ENCODE results near the genes SVOPL, ATP6V0A4 and KIAA1549.

DNA sequence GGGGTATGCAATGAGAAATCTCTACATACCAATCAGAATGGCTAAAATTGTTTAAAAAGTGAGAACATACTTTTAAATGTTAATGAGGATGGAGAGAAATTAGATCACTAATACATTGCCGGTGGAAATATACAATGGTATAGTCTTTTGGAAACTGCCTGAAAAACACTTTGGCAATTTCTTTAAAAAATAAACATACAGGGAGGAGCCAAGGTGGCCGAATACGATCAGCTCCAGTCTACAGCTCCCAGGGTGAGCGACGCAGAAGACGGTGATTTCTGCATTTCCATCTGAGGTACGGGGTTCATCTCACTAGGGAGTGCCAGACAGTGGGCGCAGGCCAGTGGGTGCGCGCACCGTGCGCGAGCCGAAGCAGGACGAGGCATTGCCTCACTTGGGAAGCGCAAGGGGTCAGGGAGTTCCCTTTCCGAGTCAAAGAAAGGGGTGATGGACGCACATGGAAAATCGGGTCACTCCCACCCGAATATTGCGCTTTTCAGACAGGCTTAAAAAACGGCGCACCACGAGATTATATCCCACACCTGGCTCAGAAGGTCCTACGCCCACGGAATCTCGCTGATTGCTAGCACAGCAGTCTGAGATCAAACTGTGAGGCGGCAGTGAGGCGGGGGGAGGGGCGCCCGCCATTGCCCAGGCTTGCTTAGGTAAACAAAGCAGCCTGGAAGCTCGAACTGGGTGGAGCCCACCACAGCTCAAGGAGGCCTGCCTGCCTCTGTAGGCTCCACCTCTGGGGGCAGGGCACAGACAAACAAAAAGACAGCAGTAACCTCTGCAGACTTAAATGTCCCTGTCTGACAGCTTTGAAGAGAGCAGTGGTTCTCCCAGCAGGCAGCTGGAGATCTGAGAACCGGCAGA lies 37.2 kb upstream of the CHRM2 start:
- PRO-cap, result unidirectional peak, plus-strand start at position 226 of the sequence

DNA sequence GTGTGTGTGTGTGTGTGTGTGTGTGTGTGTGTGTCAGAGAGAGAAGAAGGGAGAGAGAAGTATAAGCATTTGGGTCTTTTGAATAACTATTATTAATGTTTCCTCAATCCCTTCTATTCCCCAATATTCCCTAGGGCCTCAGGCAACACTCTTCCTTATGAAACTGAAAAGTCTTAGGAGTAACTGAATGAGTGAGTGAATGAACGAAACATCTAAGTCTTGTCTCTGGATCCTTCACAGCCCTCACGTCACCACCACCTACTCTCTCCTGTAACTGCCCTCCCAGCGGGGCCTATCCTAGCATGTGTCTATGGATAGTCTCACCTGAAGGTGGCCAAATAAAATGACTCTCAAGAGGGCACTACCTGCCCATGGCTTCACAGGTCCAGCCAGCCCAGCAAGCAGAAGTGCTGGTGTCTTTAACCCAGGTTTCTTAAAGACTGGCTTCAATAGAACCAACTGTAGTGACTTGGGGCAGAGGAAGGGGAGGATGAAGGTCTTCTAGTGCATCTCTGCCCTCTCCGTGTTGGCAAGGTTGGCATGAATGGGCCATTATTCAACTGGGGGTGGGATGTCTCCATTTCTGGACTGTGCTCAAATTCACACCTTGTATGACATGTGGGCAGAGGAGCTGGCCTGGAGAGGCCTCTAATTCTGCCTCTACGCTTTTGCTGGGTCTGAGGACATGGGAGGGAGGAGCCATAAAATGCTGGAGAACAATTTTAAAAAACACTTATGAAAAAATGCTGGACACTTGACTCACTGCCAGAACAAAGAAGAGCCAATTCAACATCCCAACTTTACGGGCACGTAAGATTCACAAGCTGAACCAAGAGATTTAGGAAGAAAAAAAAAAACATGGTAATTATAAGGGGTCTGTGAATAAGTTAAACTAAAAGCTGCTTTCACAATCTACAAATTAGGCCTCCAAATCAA lies 29.8 kb upstream of the DGKI start:
- PRO-cap, result no peak

GRCh38 chr7:137943945-137944777 lies 57.7 kb downstream of the CREB3L2 start:
- PRO-cap, result no peak

- PRO-cap, result no peak
Observed at GRCh38 chr7:137957763-137958374, 44.0 kb downstream of the CREB3L2 start.

GRCh38 chr7:138701079-138701764 lies at the start of gene SVOPL:
TSS of gene SVOPL (minus strand) at chr7:138701362.
- PRO-cap, result no peak

DNA sequence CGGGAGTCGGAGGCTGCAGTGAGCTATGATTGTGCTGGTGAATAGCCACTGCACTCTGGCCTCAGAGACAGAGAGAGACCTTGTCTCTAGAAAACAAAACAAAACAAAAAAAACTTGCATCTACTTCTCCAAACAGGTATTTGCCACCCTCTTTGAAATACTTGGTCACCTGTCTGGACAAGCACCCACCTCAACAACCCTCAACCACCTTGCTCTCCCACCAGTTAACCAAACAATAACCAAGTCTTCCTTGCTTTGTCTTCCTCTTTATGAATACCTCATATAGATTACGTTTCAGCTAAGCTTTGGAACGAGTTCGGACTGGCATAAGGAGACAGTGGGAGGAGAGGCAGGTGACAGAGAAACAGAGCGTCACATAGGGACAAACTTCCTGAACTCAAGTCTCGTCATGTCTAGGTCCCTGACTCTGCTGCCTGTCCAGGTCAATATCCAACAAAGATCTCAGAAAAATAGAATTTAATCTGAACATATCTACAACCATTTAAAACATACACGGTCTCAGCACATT lies 26.1 kb upstream of the SVOPL start:
- PRO-cap, result no peak

DNA sequence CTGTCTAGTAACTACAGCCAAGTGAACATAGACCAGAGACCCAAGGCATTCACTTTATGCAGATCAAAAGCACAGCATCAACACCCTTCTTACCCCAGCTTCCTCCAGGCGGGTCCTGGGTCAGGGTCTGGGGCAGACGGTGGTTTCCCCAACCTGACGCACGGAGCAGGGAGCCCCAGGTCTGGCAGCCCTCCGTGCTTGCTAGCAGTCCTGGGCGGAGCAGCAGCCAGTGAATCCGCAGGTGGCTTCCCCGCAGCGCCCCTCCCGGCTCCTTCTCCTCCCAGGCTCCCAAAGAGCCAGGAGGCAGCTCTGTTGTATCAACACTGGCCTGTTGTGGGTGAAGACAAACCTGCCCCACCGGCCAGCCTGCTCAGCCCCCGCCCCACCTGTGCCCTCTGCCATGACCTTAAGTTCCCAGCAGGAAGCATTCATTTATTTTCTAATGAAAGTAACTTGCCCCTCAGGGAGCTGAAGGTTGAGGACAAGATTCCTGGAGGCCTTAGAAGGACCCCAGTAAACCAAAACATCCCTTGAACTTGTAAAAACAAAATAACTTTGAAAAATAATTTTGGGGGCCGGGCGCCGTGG lies 24.0 kb upstream of the TMEM213 start:
- PRO-cap, result no peak

- PRO-cap, result no peak
Observed at GRCh38 chr7:138797714-138798507, at the start of gene ATP6V0A4. TSS of gene ATP6V0A4 (minus strand) at chr7:138798196.

DNA sequence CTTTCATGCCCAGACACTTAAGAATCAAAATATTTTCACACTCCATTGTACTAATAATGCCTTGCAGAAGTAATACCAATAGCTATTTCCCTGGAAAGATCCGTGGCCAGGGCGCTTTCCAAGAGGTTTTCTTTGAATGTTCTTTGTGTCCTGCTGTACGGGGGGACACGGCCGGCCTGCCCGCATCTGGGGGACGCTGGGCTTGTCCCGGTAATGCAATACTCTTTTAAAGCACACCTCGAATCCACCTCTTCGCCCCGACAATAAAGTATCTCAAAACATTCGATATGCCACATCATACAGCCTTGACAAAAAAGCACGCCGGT lies 790 bp downstream of the KIAA1549 start:
- PRO-cap, result bidirectional peak, plus-strand start at position 158 of the sequence, minus-strand start at position 134 of the sequence

- PRO-cap, result bidirectional peak, plus-strand start at chr7:138980810, minus-strand start at chr7:138980847; bidirectional peak, plus-strand start at chr7:138981122, minus-strand start at chr7:138981070; bidirectional peak, plus-strand start at chr7:138981618, minus-strand start at chr7:138981462
Observed at GRCh38 chr7:138980762-138981793, at the start of gene KIAA1549. TSS of gene KIAA1549 (minus strand) at chr7:138981389.

GRCh38 chr7:139232191-139232490 lies 1.1 kb downstream of the UBN2 start:
- PRO-cap, result no peak

GRCh38 chr7:139292098-139292608 lies 49.0 kb upstream of the FMC1 start:
- PRO-cap, result no peak

GRCh38 chr7:139342761-139342996 lies 1.5 kb downstream of the FMC1 start:
- PRO-cap, result no peak

GRCh38 chr7:139362146-139362892 lies 2.6 kb downstream of the LUC7L2 start:
- PRO-cap, result no peak

- PRO-cap, result no peak
Observed at GRCh38 chr7:139483219-139483468, 329 bp downstream of the KLRG2 start.

- PRO-cap, result no peak
Observed at GRCh38 chr7:139542138-139542705, 18.7 kb downstream of the CLEC2L start.

GRCh38 chr7:139630716-139631496 lies 107.4 kb downstream of the CLEC2L start:
- PRO-cap, result no peak

DNA sequence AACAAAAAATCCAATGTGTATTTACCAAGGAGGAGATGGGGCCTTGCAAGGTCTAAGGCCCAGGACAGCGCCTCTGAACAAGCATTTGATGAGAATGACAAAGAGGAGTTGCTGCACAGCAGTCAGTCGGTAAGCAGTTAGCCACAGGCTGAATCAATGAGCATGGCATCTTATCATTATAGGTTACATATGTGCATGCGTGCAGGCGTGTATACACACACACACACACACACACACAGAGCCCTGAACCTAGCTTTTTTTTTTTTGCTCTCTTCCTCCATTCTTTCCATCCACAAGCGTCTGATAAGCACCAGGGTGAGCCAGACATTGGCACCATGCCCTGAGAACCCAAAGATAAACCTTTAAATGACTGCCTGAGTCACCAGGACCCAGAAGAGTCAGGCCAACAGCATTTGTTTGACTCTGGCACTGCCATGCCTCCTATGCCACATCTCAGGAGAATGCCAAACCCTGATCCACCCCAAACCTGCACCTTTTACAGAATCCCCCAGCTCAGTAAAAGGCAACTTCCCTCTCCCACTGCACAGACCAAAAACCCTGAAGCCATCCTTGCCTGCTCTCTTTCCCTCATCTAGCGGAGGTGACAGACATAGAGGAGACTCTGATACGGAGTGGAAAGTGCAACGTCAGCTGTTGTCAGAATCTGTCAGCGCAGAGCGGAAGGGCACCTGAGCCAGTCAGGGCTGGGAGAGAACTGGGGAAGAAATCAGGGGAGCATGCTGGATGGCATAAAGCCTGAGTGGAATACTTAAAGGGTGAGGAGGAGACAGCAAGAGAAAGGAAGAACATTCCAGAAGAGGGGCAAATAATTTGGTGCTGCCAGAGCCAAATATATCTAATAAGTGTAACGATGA lies 3.4 kb downstream of the PARP12 start:
- PRO-cap, result no peak

DNA sequence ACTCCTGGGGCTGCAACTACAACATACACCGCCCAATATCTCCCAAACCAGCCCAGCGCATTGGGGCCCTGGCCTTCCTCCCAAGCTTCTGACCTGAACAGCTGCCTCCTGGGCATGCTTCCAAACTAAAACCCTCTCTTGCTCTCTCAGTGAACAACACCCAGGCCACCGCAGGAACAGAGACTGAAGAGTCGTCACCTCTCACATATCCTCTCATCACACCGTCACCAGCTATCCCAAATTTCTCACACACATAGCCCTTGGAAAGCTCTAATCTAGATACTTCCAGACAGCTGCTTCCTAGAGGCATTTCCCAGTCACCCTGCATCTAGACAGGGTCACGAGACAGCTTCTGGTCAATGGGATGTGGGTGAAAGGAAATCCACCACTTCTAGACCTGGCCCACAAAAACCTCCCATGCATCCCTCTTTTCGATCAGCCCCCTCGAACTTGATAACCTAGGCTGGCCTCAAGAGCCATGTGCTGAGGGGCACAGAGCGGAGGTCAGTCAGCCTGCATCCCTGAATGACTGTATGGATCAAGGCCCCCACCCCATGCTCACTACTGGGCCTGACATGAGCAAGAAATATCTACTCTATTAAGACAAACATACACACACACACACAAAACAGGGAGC lies 1.8 kb downstream of the PARP12 start:
- PRO-cap, result no peak

DNA sequence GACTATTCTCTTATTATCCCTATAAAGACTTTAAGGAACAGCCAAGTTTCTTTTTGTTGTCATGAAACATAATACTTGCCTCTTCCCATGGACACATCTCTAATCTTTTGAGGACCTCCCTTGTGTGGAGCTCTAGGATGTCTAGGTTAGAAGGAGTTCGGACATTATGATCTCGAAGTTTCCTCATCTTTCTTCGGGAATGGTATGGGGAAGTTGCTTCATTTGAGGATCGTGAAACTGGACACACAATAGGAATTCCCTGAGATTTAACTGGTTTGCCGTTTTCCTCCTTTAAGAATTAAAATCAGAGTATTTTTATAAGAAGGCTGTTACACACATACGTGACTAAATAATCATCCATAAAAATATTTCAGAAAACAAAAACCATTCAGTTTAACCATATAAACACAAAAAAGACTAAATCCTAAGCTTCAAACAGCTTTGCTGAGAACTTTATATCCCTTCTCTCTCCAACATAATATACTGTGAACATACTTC lies 39.2 kb upstream of the PARP12 start:
- PRO-cap, result no peak

Data from neuron (in vitro differentiated cells).